Measurements from ENCODE around the gene TRPC1.

- RRBS: no CpG with 5 or more reads among the region's 2 CpGs
Observed at GRCh38 chr3:141361211-141361449, 7.2 kb upstream of the ZBTB38 start.

- RRBS: no CpG with 5 or more reads among the region's 5 CpGs
Observed at GRCh38 chr3:141407032-141407627, 38.8 kb downstream of the ZBTB38 start.

DNA sequence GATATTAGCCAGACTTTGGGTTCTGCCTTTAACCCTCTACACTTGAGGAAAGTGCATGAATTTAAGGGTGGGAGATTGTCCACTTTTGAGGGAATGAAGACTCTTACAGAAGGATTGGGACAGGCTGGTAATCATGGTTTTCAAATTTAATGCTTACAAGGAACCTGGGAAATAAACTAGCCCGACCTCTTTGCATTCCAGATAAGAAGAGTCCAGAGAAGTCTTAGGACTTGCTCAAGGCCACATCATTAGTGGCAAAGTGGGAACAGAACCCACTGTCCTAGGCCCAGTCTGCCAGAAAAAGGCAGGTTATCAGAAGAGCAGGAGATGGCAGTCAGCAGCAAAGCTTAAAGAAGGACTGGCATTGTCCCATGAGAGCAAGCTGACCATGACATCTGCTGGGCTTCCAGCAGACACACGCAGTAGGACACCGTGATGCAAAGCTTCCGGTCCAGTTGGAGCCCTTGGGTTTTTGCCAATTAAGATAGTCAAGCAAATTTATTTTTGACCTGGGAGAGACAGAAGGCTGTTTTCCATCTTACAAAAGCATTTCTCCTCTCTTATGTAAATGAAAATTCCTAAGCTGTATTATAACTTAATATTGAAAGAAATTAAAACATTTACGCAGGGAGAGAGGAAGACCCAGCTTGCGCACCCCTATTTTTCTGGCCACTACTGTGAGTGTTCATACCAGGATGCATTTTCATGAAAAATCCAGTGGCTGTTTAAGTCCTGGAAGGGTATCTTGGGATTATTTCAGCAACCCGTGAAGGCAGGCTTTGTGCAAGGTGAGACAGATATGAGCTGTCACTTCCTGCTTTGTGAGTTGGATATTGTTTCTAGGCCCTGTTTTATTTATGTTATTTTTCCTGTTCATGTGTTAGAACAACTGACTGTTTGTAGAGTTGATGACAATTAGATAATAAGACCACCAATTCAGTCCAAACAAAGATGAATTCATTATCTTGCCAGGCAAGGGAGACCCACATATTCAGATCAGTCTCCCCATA, 42.2 kb downstream of the ZBTB38 start:
- RRBS: no CpG with 5 or more reads among the region's 7 CpGs

GRCh38 chr3:141455544-141456257, 31.1 kb upstream of the RASA2 start:
- RRBS: no CpG with 5 or more reads among the region's 20 CpGs

DNA sequence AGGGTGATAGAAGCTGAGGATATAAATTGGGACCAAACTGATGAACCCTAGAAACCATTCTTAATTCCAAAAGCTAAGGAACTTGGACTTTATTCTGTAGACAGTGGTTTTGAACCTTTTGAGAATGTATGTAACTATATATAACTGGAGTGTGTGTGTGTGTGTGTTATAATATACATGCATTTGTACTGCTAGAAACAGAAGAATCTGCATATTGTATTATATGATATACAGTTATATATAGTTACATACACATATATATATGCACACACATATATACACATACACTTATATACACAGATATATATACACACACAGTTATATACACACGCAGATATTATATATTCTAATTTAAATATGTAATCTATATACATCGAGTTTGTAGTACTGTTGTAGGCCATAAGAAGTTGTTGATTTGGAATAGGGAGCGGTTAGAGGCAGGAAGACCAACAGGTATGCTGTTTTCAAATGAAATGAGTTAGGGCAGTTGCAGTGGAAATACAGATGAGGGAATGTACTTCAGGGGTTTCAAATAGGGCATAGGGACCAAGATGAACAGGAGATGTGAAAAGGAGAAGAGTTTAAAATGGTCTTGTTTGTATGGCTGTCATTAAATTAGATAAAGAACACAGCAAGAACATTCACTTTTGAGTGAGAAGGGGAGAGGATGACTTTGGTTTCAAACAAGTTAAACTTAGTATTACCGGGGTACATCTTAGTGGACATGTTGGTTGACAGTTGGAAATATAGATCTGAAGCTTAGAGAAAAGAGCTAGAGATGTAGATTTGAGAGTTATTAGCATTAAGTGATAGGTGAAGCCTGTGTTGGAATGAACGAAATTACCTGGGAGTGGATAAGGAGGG, 33.8 kb downstream of the RASA2 start:
- RRBS: no CpG with 5 or more reads among the region's 5 CpGs

- RRBS: no CpG with 5 or more reads among the region's 1 CpG
Observed at GRCh38 chr3:141529592-141530115, 42.8 kb downstream of the RASA2 start.

DNA sequence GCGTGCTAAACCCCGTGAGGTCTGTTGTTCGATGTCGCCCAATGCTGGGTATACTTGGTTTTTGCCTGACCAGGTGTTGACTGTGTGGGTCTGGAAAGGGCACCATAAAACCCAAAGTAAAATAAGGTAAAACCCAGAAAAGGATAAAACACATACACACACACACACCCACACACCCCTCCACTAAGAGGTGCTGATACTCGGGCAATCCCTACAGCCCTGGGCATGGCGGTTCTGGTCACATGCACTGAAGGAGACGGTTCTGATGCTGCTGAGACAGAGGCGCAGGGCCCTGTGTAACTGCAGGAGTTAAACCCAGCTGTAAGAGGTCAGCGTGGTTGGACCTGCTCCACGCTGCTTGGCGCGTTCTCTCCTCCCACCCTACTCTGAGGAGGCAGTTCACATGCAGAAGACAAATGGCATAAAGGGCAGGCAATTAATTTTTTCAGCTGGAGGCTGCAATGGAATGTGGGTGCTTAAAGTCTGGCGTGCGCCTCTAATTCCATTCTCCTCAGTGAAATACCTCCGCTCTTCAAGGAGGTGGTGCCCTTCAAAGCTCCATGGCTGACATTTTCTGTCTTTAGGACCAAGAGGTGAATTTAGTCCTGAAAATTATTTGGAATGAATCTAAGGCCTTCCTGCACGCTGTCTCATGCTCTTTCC, 35.2 kb downstream of the GRK7 start:
- RRBS: no CpG with 5 or more reads among the region's 16 CpGs

- RRBS: no CpG with 5 or more reads among the region's 1 CpG
Observed at GRCh38 chr3:141909106-141909955, 32.9 kb downstream of the ATP1B3 start.

DNA sequence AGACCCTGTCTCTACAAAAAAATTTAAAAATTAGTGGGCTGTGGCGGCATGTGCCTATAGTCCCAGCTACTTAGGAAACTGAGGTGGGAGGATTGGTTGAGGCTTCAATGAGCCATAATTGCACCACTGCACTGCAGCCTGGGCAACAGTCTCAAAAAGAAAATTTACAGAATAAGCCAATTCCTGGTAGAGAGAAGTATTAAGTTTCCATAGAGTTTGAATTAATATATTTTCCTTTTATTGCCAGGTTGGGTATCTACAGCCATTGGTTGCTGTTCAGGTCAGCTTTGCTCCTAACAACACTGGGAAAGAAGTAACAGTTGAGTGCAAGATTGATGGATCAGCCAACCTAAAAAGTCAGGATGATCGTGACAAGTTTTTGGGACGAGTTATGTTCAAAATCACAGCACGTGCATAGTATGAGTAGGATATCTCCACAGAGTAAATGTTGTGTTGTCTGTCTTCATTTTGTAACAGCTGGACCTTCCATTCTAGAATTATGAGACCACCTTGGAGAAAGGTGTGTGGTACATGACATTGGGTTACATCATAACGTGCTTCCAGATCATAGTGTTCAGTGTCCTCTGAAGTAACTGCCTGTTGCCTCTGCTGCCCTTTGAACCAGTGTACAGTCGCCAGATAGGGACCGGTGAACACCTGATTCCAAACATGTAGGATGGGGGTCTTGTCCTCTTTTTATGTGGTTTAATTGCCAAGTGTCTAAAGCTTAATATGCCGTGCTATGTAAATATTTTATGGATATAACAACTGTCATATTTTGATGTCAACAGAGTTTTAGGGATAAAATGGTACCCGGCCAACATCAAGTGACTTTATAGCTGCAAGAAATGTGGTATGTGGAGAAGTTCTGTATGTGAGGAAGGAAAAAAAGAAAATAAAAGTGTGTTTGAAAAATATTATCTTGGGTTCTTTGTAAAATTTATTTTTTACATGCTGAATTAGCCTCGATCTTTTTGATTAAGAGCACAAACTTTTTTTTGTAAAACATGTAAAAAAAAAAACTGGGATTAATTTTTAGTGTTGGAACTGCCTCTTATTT, 49.2 kb downstream of the ATP1B3 start:
- RRBS: no CpG with 5 or more reads among the region's 10 CpGs

DNA sequence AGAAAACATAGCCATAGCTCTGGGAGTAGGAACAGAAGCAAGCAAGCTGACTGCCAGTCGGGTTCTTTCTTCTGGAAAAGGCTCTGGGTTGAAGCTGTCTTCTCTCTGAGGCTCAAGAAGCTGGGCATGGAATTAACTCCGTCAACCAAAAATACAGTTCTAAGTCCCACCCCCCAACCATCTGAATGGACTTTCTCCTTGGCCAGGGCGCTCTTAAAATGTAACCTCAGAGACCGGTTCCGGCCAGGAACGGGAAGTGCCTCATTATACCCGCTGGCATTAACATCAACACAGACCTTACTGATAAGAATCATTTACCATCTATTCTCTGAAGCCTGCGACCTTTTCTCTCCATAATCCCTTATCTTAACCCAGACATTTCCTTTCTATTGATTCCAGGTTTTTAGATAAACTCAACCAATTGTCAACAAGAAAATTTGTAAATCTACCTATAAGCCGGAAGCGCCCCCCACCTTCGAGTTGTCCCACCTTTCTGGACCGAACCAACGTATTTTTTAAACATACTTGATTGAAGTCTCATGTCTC, 64.7 kb downstream of the ATP1B3 start:
- RRBS: no CpG with 5 or more reads among the region's 13 CpGs

DNA sequence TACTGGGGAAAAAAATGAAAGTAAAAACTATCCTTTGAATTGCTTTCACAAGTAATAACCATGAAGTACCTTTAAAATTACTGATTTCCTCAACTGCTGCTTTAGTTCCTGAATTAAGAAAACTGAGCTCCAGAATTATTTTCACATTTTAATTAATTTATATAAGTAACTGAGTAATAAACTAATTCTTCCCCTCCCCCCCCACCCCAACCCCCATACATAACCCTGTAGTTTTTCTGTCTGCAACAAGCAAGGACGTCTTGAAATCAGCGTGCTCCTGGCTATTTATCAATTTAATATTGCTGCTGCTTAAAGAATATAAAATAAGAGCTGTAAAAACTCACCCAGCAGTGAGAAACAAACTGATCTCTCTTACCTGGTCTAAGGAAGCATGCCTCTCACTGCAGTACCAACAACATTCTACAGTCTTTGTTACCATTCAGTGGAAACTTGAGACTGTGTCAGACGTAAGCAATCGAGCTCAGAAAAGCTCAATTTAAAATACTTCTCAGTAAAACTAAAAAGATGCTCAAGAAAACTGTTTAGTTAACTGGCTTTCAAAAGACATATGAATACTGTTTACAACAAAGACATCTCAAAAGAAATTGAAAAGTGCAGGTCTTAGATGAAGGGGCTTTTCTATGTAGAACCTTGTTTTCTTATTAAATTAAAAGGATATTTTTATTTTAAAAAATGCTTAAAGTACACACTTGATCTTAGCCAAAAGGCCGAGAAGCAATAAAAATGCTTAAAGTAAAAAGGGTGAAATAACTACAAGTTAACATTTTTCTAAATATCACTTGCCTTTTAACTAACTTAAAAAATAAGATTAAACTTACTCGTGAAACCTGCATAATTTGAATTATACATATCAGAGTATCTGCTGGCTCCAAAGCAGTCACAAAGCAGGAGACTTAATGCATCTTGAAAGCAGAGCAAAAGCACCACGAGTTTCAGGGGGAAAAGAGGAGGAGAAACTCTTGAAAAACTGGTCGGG, 120.8 kb downstream of the TFDP2 start:
- RRBS: no CpG with 5 or more reads among the region's 8 CpGs

GRCh38 chr3:142236060-142236494, 10.7 kb upstream of the GK5 start:
- RRBS: no CpG with 5 or more reads among the region's 3 CpGs

DNA sequence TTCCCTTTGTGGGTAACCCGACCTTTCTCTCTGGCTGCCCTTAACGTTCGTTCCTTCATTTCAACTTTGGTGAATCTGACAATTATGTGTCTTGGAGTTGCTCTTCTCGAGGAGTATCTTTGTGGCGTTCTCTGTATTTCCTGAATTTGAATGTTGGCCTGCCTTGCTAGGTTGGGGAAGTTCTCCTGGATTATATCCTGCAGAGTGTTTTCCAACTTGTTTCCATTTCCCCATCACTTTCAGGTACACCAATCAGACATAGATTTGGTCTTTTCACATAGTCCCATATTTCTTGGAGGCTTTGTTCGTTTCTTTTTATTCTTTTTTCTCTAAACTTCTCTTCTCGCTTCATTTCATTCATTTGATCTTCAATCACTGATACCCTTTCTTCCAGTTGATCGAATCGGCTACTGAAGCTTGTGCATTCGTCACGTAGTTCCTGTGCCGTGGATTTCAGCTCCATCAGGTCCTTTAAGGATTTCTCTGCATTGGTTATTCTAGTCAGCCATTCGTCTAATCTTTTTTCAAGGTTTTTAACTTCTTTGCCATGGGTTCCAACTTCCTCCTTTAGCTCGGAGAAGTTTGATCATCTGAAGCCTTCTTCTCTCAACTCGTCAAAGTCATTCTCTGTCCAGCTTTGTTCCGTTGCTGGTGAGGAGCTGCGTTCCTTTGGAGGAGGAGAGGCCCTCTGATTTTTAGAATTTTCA, 31.8 kb upstream of the XRN1 start:
- RRBS: no CpG with 5 or more reads among the region's 17 CpGs

- RRBS: no CpG with 5 or more reads among the region's 86 CpGs
Observed at GRCh38 chr3:142723724-142724764, at the start of gene TRPC1. Gene TRPC1 (plus strand): TSS chr3:142724034.

GRCh38 chr3:143081886-143082935, 37.4 kb upstream of the CHST2 start:
- RRBS: no CpG with 5 or more reads among the region's 21 CpGs

DNA sequence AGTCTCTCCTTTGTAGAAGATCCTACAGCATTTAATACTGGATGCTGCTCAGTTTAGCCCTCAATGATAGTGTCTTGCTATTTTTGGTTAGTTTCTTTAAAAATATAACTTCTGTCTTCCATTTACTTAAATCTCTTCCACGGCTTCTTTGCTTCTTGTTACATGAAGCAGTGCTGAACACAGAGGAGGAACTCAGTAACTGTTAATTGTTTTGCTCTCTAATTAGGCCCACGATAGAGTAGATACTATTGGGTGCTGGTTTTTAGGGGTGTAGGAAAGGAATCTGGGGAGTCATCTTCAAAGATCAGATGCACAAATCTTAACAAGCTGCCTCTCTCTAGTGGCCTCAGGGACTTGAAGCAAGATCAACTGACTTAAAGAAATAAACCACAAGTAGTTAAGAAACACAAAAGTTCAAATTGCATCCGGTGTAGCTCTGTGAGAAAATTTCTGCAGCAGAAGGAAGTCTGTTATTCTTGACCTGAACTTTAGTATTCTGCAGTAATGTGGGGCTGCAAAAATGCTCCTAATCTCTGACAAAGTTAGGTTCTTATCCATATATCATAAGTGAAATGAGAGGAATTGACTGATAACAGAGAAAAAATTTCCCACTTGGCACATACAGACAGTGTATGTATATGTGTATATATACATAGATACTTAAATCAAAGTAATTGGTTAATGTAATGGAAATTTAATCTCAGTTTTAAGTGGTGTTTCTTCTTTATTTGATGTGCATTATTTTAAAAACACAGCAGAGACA, 51.7 kb downstream of the CHST2 start:
- RRBS: no CpG with 5 or more reads among the region's 3 CpGs

GRCh38 chr3:146142572-146142924, 18.4 kb downstream of the PLOD2 start:
- RRBS: no CpG with 5 or more reads among the region's 1 CpG

DNA sequence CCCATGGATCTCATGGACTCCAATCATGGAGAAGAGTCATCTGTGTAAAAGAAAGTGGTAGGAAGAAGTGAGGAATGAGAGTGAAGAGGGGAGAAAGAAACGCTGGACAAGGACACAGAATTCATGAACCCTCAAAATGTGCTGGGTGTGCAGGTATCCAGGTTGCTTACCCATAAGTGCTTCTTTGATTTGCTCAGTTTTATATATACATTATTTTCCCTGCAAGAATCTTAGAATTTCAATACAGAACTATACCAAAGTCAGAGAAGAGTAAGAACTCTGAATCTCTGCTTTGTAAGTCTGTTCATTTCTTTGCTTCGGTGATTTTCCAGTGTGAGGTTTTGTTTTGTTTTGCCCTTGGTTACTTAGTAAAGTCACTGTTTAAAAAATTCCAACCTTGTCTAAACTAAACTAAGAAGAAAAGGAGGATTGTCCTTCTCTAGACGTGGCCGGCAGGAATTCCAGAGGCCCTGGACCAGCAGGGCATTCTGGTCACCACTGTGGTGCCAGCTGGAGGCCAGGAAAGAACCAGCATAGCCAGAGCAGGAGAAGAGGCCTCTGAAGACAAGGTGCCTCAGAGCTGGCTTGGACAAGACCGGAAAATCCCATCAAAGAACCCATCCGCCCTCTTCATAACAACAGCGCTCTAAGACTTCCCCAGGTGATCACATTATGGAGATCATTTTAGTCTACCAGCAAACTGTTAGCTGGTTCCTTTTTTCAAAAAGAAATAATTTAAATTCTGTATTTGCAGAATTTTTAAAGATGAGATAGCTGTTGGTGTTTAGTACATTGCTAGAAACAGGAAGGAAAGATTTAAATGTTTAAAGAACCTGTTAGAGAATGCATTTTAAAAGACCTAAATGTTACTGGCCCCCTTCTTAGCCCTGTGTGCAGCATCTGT, 8.2 kb downstream of the PLOD2 start:
- RRBS: no CpG with 5 or more reads among the region's 7 CpGs

DNA sequence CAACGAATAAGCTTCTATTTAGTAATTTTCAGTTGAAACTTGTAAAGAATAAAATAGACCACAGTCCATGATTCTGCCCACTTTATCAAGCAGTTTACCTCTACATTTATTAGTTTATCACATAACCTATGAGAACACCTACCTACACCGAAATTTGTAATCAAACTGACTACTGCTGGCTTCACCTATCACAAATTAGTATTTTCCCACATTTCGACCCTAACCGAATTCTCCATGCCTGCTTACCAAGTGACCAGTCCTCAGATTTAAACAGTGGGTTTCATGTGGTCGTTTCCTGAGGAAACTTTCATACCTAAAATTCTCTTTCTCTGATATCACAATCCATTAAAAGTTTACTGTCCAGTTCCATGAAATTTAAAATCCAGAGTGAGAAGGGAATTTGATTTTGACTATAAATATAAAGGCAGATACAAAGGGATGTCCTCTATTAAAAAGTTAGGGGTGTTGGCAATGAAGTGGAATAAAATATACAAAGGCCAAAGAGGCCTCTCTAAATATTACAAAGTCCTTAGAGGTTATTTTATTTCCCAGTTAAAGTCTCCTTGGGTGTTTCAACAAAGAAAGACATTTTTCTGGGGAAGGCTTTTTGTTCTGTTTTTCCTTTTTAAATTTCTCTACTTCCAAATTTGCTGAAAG, 1.9 kb downstream of the PLOD2 start:
- RRBS: no CpG with 5 or more reads among the region's 5 CpGs

Measured in non-pigmented ciliary epithelial cell (primary cell).